Mesenchymal stem cell of adipose (primary cell): ENCODE results near the genes FHIT and CADPS.

DNA sequence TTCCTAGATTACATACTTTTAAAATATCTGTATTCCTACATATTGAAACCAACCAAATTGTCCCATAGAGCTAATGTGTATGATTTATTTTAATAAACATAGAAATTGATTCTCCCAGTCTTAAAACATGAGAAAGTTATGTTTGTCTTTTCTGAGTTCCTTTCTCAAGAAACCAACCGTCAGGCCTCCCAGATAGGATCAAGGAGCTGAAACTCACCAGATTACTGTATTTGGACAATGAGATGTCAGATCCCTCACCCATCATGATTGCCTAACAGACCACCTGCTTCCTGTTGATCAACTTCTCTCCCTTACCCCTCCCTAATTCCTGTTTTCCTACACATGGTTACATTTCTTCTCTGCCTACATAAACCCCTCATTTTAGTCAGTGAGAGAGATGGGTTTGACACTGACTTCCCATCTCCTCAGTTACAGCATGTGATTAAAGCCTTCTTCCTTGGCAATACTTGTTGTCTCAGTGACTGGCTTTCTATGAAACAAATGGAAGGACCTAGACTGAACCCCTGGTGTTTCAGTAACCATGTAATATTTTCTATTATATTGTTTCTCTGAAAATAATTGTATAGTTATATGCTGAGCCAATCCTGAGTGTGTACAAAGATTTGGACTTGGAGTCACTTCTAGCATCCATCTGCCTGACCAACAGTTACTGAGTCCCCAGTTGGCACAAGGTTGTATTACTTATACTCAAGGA lies 917.5 kb downstream of the FHIT start:
- CAGE, long polyA plus RNA, result no peak

GRCh38 chr3:60804826-60805106 lies 446.5 kb downstream of the FHIT start:
- CAGE, long polyA plus RNA, result no peak

GRCh38 chr3:61250663-61251140 lies 550 bp downstream of the FHIT start:
- CAGE, long polyA plus RNA, result no peak

DNA sequence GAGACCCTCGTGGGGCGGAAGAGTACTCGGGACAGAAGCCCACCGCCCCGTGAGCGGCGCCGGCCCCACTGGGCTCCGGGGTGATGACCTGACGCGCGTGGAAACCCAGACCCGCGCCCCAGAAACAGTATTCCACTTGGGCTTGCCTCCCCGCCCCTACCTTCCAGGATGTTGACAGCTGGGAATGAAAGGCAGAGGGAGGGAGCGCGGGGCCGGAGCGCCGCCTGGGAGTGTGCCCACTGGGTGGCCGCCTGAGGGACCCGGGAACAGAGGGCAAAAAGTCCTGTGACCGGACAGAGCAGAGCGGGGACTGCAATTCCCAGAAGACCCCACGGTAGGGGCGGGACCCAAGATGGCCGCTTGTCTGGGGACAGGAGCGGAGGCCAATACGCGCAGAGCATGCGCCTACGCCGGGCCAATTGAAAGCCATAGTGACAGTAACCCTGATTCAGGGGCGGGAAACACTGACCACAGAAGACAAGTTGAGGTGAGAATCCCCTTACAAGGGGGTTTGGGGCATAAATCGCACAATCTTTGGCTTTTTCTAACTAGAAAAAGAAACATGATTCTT lies at the start of gene FHIT:
Gene FHIT (minus strand): TSS at position 312 of the 571 bp plus-strand sequence.
- CAGE, long polyA plus RNA, result no peak

GRCh38 chr3:61683270-61683599 lies 121.9 kb downstream of the PTPRG start:
- CAGE, long polyA plus RNA, result no peak

DNA sequence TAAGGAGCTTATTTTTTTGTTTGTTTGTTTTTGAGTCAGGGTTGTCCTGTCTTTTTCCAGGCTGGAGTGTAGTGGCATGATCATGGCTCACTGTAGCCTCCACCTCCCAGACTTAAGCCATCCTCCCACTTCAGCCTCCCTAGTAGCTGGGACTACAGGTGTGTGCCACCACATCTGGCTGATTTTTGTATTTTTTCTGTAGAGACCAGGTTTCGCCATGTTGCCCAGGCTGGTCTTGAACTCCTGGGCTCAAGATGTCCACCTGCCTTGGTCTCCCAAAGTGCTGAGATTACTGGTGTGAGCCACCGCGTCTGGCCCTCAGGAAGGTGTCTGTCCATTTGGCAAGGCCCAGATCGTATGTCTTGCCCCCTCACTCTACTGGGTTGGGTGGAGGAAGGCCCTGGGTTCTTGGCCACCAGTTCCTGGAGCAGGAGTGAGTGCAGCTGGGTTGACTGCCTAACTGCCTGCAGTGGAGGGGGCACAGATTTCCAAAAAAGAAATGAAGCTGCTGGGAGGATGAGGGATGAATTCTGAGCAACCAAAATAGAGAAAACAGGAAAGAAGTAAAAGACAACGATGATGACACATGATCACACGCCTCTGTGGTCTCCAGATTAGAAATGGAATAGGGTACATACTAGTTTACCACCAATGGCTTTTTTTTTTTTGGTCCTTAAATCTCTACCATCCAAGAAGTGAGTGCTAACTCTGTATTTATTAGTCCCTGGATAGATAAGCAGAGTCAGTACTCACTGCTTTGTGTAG lies 154.0 kb downstream of the PTPRG start:
- CAGE, long polyA plus RNA, result no peak

GRCh38 chr3:61767209-61768217 lies 206.1 kb downstream of the PTPRG start:
- CAGE, long polyA plus RNA, result no peak

DNA sequence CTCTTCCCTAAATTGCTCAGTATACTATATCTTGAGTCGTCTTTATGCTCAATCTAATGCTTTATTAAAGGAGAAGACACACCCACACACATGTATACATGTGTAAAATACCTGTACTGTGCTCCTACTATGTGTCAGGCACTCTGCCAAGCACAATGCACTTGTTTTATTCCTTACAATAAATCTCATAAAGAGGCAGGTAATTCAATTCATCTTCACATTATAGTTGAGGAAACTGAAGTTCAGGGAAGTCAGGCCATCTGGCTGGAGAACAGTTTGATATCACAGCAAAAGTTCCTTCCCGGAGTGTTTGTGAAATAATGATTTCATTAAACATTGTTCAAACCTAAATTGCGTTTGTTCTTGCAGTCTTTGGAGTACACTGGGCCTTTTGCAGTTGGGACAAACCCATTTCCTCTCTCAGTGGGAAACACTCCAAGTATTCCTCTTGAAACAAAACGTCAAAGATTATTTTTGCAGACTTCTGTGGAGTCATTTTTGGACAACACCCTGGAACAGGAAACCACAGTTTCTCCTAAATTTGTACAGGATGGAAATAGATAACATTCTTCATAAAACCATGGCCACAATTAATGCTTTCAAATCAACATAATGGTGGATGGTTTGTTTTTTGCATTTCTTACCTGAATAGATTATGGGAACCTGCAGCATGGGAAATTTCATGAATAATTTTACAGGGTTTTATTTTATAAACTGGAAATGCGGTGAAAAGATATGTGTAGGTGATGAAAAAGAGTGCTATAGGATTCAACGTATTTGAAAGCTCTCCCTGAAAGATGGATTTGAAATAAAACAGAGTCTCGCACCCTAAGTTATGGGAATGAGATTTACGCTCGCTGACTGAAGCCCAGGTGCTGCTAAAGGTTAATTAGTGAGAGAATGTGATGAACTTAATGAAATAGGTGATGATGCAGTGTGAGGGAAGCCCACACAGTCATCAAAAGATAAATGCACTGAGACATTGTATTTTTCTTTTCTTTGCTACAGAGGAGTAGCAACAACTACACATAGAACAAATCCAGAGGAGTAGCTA lies 287.6 kb downstream of the PTPRG start:
- CAGE, long polyA plus RNA, result no peak

DNA sequence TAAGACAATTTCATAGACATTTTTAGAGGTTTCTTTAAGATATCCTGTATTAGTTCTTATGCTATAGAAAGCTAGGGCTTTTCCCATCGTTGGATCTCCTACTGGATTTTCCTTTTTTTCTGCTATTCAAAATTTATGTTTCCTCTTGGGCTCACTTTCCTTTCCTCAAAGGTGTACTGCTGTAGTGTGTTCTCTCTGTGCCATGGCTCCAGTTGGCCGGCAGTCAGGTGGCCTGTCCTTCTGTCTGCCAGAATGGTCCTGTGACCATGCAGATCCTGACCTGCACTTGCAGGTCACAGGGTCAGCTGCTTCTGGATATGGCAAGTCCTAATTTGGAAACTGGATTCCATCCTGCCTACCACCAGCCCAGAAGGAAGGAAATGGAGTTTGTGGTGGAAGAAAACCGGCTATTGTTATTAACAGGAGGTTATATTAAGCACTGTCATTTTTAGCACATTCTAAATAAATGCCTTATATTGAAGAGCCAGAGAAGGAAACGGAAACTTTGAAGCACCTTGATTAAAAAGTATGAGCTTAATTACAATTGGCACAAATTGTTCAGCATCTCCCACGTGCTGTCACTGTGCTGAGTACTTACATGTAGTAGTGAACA lies 362.7 kb downstream of the PTPRG start:
- CAGE, long polyA plus RNA, result no peak

DNA sequence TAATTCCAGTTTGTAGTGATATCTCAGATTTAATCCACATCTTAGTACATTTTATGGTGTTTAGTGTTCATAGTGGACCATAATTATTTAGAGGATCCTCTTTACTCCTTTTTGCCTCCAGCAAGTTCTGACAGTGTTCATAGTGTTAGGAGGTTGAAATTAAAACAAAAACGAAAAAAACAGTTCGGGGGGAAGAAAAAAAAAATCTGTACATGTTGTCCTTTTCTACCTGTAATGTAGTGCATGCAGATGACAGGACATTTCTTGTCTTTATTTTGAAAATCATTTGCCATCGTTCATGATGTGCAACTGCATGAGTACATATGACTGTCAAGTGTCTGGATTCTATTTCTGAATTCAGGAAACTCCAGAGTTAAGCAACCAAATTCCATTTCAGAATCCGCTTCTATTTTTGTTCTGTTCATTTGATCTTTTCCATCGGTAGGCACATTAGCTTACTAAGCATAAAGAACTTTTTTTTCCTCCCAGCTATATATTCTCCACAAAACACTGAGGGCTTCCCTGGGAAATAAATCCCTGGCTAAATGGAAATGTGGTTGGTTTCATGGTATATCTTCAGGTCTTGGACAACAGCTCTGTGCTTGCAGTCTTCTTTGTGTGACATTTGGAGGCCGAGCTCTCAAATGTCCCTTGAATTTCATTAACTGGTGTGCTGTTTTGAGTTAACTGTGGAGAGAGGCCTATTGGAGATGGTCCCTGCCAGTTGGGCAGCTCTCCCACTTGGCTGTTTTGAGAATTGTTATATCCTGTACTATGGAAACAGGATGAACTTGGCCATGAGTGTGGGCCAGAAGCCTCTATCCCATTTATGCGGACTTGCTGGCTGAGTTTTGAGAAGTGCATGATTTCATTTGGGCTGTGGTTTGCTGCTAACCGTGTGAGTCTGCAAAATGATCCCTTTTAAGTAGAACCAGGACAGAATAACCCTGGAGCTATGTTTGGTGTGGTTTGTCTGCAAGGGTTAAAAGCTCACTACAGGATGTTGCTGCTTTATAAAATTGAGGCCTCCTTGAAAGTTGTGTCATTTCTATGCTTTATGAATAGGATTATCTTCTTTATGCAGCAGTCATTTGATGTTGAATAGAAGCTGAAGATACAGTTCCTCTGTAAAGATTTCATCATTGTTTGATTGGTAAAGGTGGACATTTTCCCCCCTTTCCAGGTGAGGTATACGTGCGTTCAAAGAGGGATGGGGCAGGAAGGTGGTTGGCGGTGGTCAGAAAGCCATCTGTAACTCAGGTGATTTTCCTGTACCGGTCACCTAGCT lies 365.8 kb downstream of the PTPRG start:
- CAGE, long polyA plus RNA, result no peak

DNA sequence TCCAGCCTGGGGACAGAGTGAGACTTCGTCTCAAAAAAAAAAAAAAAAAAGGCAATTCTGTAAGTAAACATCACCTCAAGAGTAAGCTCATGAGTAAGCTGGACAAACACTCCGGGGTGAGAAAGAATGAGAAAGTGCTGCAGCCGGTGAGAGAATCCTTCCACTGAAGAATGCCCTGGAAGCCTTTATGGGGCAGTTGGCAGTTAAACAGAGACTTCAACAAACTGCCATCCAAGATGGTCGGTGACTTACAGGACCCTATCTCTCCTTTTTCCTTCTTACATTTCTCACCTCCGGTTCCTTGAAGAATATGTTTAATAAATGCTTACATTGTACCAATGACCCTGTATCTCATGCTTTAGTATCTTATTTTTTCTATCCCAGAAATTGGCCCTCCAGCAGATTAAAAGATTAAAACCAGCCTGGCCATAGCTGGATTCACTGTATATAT lies 7.2 kb downstream of the C3orf14 start:
- CAGE, long polyA plus RNA, result no peak

DNA sequence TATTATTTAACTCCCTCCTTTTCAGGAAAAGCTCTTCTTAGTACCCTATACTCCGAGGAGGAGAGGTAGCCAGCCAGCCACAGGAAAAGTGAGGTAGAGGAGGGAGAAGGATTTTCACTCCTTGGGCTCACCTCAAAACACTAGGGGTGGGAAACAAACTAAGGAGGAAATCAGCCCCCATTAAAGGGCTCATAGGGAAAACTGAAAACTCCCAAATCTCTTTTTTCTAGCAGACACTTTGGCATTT lies 16.6 kb downstream of the FEZF2 start:
- CAGE, long polyA plus RNA, result no peak

DNA sequence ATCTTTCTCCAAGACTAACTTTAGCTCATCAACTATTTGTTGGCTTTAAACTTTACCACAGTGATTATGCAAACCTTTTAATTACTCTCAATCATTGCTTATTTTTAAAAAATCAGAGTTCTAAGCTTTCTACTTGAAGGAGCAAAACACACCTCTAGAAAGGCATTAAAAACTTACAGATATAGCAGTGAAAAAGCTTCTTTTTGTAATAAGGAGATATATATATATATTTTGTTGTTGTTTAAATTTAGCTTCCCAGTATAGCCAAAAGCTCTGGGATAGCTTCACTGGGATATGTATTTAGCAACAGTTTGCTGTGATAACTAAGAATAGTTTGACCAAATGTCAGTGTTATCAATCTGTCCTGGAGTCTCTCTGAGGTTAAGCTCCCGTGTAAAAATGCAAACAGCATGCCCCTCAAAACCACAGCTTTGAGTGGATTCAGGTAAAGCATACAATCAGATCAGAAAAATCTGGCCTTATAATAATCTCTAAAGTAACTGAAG lies 3.0 kb downstream of the CADPS start:
- CAGE, long polyA plus RNA, result no peak

GRCh38 chr3:62875078-62875737 lies at the start of gene CADPS:
Gene CADPS (minus strand): TSS chr3:62875416.
- CAGE, long polyA plus RNA, result no peak

- CAGE, long polyA plus RNA, result no peak
Measured at GRCh38 chr3:63146245-63146527, 131.9 kb upstream of the SYNPR start.

DNA sequence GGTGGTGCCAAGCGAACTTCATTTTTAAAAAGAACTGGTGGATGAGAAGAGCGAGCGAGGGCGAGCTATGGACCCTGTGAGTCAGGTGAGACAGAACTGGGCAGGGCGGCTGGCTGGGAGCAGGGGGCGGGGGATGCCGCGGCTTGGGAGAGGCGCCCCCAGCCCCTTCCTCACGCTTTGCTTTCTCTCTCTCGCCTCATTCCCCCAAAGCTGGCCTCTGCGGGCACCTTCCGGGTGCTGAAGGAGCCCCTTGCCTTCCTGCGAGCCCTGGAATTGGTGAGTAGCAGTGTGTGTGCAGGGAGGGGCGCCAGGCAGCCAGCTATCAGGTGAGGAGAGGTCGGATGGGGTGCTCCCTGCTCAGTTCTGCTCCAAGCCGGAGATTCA lies 351 bp downstream of the SYNPR start:
- CAGE, long polyA plus RNA, result no peak

- CAGE, long polyA plus RNA, result no peak
Measured at GRCh38 chr3:63307612-63308070, 29.5 kb downstream of the SYNPR start.

- CAGE, long polyA plus RNA, result no peak
Measured at GRCh38 chr3:63908192-63908544, 44.5 kb downstream of the ATXN7 start.

- CAGE, long polyA plus RNA, result no peak
Measured at GRCh38 chr3:63953044-63953682, 70.1 kb downstream of the PSMD6 start.

DNA sequence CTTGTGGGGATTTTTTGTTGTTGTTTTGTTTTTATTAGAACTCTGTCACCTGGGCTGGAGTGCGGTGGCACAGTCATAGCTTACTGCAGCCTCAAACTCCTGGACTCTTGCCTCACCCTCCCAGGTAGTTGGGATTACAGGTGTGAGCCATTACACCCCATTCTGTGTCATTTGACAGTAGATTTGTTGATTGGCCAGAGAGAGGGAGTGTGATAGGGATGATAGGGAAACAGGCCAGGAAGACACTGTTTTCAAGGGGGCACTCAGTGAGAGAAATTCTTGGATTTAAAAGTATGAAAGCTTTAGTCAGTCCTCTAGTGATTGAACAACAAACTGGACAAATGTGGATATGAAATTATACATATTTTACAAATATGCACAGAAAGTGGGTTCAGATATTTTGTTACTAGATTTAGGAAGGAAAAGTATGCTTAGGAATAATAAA lies 56.3 kb downstream of the PSMD6 start:
- CAGE, long polyA plus RNA, result no peak